ENCODE data around the genes PLPPR1, ZNF189 and FKTN.

DNA sequence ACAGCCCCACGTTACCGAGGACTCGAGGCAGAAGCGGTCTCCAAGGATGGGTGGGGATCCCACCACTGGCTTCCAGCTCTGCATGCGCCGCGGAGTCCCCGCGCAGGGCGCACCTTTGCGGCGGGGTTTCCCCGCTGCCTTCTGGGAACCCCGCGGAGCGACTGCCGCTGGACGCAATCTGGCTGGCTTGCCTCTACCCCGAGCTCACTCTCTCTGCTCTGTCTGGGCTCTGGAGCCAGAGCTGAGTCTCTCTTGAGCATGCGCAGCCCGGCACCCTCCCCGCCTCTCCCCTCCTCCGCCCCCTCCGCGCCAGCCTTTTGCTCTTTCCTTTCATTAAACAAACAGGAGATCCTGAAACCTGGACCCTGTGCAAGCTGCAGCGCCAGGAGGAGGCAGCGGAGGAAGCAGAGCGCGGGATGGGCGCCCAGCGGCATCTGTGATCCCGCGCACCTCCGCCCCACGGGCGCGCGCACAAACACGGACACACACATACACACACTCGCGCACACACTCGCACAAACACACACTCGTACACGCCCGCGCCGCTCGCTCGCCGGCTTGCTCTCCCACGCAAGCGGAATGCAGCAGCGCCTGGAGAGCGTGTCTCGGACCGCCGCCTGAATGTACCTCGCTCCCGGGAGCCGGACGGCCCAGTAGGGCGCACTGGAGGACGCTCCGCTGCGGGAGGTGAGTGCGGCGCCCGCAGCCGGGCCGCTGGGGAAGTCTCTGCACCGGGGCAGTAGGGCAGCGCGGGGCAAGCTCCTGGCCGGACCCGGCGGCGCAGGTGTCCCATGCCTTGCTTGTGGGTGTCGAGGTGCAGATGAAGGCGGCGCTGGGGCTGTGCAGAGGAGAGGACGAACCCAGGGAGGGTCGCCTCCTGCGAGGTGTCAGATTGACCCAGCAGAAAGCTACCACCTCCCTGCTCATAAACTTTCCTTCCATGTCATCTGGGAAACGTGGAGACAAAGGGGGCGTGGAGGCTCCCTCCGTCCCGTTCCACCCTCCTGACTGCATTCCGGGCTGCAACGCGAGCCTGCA is at the start of gene PLPPR1:
Gene PLPPR1 (plus strand): TSS at position 312 of the 1,038 bp plus-strand sequence.
- RRBS = 6% methylated on average over 22 of the region's 90 CpGs

GRCh38 chr9:101354297-101355007 is 30.4 kb downstream of the BAAT start:
- RRBS = no CpG with 5 or more reads among the region's 5 CpGs

DNA sequence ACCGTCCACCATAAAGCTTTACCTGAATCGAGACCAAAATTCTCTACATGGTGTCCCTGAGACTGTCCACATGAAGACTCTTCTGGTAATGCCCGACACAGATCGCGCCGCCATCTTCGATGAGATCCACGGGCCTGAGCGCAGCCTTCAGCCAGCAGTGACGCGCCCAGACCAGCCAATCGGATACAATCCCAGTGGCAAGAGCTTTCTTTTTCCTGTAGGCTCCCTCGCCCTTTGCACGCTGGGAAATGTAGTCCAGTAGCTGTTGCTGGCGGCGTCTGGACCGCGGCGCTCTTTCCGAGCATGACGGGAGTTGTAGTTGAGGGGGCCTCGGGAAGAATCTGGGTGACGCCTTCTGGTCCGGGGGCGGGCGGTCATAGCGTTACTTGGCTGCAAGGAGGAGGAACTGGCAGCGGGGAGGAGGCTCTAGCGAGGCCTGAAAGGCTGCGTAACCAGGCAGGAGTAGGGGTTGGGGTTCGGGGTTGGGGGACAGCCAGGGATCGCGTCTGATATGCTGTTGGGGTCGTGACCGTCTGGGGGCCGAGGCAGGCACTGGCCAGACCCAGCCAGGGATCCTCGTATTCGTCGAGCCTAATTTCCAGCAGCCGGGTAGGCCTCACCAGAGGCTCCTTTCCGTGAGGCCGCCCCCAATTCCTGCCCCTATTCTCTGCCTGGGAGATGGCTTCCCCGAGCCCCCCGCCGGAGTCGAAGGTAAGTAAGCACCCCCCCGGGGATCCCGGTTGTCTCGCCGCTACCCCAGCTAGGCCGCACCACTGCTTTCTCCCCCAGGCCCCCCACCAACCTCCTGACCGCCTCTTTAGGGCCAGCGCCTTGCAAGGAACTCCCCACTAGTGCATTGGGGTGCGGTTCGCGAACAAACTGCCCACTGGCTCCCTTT is at the start of gene ZNF189:
Gene ZNF189 (plus strand): TSS at position 373 of the 898 bp plus-strand sequence.
- RRBS = 7% methylated on average over 3 of the region's 56 CpGs

DNA sequence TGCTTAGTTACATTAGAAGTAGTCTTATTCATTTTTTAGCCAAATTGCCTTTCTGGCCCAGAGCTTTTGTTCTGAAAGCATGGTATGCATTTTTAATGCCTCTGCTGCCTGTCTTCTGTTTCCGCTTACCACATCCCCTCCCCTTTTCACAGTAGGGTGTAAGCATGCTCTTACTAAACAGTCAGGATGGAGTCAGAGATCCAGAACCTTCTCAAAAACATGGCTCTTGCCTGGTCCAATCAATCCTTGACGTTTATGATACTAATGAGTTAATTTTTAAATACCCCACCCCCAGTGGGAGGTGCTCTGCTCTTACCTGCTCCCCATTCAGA is 22.4 kb downstream of the PPP3R2 start:
- RRBS = no CpG with 5 or more reads among the region's 2 CpGs

- RRBS = no CpG with 5 or more reads among the region's 1 CpG
Observed at GRCh38 chr9:101706854-101707306, 31.6 kb downstream of the GRIN3A start.

GRCh38 chr9:104783324-104783659 is 19.4 kb downstream of the NIPSNAP3B start:
- RRBS = no CpG with 5 or more reads among the region's 3 CpGs

DNA sequence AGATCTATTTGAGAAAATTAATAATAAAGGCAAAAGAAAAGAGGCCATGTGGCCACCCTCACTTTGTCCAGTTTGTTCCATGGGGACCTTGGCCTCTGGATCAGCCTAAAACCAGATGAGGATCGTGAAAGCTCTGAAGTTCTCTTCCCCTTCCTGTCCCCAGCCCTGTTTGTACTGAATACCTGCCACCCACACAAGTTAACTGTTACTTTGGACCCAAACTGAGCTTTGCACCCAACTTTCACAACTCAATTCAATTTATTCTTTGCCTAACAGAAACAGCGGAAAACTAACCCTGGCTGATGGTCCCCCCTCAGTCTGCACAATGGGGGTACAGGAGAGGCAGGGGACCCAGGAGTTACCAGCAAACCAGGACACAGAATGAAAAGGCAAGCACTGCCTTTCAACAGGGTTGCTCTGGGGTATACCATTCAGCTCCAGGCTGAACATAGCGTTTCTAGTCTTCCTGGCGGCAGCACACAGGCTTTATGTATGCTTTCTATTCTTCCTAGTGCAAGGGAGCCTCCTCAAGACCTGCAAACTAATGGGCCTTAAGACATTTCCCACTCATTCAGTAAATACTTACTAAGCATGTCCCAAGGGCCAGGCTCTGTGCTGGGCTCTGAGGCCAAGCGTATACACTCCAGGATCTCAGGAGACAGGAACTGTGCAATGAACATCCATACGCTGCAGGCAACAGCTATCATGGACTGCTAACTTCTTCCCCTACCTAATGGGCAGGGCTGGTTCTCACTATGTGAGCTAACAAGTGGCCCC is 28.0 kb downstream of the ABCA1 start:
- RRBS = no CpG with 5 or more reads among the region's 6 CpGs

DNA sequence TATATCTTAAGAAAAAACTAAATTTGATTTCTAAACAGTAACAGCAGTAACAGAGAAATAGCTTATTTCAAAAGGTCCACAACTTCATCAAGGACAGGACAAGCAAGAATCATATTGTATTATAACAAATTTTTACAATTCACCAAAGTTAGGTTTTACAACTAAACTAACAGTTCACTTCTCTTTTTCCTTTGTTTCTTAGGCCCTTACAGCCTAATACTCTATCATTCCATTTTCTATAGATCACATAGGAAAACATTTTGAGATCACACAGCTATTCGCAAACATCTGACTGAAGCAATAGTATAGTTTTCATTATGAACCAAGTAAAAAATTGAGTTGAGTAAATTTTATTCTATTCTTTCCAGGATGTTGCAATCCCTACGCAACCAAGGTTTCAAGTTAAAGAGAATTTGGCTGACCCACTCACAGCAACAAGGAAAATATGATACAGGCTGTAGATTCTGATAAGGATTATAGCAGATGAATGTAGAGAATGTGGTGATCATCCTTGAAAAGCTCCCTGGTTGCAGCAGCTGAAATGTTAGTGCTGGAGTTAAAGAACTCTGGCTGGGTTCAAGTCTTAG is 4.8 kb downstream of the ABCA1 start:
- RRBS = no CpG with 5 or more reads among the region's 2 CpGs

GRCh38 chr9:105006963-105007710 is 79.2 kb upstream of the ABCA1 start:
- RRBS = no CpG with 5 or more reads among the region's 3 CpGs

- RRBS = no CpG with 5 or more reads among the region's 2 CpGs
Observed at GRCh38 chr9:105353003-105353820, 94.6 kb upstream of the FSD1L start.

DNA sequence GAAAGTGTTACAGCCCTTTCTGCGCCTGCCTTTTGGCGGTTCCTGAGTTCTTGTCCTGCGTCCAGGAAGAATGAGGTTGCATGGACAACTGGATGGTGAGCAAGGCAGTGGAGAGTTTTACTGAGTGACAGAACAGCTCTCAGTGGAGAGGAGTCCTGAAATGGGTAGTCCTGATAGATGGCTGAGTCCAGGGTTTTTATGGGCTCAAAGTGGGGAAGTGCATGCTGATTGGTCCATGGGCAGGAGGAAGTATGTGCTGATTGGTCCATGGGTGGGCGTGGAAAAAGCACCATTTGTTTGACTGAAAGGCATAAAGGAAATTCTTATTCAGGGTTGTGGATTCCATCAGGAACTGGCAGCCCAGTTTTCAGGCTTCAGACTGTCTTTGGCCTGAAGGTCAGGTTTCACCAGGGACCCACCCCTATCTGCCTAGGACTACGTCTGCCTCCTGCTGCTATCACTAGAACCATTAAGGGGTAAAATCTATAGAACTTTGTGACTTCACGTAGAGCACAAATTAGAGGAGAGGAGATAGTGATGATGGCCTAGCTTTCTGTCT is 10.6 kb downstream of the FSD1L start:
- RRBS = no CpG with 5 or more reads among the region's 6 CpGs

- RRBS = 2% methylated on average over 7 of the region's 53 CpGs
Observed at GRCh38 chr9:105557739-105558732, at the start of gene FKTN. Gene FKTN (plus strand): TSS chr9:105558131.

- RRBS = no CpG with 5 or more reads among the region's 1 CpG
Observed at GRCh38 chr9:106450619-106451090, 412.3 kb upstream of the ZNF462 start.

DNA sequence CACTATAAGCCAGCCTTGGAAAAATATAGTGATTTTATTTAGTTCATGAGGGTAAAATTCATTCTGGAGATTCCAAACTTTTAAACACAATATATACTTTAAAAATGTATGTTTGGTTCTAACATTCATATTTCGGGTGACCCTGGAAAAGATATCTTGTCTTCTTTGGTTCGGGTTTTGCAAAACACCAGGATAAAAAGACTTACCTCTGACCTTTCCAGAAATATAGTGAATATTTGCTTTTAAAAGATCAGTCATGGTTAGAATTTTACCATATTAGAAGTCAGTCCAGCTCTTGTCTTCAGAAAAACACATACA is 33.6 kb upstream of the ZNF462 start:
- RRBS = no CpG with 5 or more reads among the region's 2 CpGs

GRCh38 chr9:106892712-106893173 is 29.8 kb downstream of the ZNF462 start:
- RRBS = no CpG with 5 or more reads among the region's 4 CpGs

DNA sequence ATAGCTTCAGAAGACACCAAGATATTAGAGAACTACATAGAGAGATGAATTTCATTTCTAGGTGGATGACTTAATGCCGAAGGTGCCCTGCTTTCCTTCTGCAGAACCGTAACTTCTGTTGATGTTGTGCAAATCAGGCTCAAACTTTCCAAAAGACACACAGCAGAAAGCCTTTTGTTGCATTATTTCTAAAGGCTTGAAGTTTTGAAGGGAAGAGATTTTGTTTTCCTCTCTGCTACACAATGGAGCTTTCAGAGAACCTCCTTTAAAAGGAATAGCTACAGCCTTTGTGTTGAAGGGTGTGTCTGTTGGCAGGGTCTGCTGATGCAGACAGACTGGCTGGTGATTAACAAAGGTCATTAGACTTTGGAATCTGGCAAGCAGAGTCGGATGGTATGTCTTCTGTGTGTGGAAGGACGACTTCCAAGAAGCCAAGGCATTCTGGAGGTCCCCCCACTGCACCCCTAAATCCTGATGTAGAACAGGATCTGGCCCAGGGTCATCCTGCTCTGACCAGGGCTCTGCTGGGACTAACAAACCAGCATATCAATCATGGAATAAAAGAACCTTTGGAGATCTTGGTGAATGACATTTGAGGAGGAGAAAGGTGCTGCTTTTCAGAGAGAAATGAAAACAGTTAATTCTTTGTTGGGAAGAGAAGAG is 57.9 kb downstream of the ZNF462 start:
- RRBS = no CpG with 5 or more reads among the region's 4 CpGs

DNA sequence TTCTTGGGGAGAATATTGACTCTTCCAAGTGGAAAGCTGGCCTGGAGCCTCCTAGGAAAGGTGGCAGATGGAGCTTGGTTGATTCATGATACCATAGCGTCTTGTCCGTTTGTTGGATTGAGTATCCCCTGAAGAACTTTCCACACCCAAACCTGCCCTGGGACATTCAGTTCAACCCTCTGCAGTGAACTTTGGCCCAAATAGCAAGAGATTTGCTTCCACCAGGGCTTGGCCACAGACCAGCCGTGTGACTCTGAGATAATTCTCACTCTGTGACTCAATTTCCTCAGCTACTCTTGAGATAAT is 108.1 kb upstream of the RAD23B start:
- RRBS = no CpG with 5 or more reads among the region's 3 CpGs

DNA sequence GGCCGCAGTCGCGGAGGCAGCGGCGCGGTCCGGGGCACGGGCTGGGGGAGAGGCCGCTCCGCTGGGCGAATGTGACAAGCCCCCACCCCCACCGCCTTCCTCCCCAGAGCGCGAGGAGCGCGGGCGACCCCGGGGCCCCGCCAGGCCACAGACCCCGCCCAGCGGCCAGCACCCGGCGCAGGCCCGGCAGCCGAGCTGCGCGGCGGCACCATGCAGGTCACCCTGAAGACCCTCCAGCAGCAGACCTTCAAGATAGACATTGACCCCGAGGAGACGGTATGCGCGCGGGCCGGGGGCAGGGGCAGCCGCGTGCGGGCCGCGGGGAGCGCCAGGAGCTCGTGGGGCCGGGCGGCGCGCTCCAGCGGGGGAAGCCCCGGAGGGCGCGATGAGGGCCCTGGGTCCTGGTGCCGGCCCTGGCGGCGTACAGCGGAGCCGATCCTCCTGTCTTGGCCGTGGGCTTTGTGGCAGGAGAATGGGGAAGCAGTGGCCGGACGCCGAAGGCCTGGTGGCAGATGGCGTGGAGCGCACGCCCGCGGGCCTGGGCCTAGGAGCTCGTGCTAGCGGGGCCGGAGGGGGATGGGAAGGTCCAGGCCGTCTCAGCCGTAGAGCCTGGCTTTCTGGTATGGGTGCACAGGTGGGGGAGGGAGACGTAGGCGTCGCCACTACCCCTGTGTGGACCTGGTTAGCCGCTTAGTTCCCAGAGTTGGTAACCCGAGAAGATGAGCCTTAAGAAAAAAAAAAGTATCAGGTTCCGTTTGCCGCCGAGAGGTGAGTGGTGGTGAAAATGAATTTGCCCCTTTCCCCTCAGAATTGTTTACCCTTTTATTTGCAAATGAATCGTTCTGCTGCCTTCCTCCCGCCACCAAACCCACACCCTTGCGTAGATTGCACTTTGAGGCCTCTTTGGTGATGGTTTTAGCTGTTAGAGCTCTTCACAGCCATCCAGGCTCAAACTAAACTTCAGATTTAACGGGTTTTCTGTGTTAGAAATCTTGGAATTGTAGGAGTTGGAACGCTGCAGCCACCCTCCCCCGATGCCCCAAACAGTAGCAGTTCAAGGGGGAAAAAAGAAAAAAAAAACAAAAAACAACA is 687 bp downstream of the RAD23B start:
- RRBS = 1% methylated on average over 32 of the region's 82 CpGs

- RRBS = no CpG with 5 or more reads among the region's 6 CpGs
Observed at GRCh38 chr9:107285803-107286530, 2.9 kb downstream of the RAD23B start.

DNA sequence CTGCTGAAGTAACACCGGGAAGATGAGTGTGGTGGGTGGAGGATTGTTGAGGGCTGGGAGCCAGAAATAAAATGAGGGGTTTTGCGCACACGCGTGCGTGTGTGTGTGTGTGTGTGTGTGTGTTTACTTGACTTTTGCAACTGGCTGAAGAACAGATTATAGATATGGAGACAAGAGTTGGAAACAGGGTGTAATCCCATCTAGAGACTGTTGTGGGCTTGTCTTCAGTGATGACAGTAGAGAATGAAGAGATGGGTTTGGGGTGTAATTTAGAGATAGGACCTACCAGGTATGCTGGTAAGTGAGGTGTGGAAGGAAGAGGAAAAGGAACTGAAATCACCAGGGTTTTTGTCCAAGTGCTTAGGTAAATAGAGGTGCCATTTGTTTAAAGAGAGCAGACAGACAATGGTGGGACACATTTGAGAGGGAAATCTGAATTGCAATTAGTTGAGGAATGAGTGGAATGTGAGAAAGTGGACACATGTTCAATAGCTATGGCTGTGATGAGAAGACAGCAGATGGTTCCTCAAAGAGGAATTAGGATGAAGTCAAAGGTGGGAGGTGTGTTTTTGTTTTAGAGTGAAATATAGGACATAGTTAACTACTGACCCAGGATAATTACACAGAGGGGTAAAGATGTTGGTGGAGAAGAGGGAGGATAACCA is 34.1 kb downstream of the RAD23B start:
- RRBS = no CpG with 5 or more reads among the region's 5 CpGs